Measurements from ENCODE around the gene FAM25A.

DNA sequence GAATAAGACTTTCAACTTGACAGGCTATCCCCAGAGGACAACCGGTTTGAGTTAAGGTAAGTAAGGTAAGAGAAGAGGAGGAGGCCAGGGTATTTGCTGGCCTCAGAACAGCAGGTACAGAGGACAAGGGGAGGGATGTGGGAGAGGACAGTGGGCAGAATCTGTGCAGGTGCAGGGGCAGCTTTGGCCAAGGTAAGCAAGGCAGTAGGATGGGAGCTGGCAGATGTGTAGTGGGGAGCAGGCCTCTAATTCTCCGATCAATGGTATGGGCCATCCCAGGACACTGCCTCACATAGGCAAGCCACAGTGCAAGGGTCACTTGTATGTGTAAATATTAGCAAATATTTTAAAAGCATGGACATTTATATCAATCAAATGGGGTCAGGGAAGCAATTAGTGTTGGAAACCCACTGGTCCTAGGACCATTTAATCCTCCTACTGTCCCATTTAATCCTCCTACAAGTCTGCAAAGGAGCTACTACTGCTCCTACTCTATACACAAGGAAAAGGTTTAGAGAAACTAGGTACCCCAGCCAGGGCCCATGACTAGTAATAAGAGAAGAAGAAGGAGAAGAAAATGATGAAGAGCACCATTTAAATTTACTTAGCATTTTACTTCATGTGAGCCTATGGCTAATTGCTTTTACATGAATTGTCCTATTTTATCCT lies 373.4 kb downstream of the GRID1 start:
- PRO-cap, result no peak

DNA sequence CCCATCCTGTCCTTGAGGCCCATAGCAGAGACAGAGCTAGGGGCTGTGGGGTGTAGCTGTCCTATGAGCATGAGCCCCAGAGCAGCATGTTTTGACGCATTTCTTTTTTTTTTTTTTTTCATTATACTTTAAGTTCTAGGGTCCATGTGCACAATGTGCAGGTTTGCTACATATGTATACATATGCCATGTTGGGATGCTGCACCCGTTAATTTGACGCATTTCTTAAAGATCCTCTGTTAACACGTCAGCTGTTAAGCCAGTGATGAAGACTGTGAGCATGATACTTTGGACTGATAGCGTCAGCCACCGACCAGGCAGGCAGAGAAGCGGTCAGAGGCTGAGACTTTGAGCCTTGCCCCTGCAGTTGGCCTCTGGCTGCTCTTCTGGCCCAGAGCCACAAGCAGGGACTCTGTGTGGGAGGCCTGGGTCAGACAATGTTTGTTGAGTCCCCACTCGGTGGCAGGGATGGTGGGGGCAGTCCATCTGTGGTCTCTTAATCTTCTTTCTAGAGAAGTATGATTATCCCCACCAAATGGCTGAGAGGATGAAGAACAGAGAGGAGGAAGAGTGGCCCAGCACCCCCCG lies 203.2 kb downstream of the GRID1 start:
- PRO-cap, result no peak

- PRO-cap, result unidirectional peak, plus-strand start at chr10:86262132
Observed at GRCh38 chr10:86261948-86262399, 104.6 kb downstream of the GRID1 start.

- PRO-cap, result no peak
Observed at GRCh38 chr10:86451107-86451734, 70.4 kb downstream of the WAPL start.

DNA sequence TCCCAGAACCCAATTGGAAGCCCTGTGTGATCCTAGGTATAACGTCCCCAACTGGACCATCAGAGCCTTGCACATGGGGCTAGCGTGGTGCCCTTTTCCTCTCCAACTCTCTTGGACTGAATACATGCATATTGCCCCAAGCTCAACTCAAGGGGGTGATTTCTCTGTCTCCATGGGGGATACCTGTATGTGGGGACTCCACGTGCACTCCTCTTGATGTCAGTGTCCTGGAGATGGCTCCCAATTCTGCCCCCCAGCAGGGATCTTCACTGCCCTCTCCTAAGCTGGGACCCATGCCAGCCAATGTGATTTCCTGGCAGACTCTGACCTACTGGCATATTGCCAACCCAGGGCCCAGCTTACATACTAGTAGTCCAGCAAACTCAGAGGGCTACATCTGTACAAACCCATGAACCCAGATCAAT lies 26.3 kb upstream of the BMPR1A start:
- PRO-cap, result no peak

- PRO-cap, result no peak
Observed at GRCh38 chr10:86735251-86736102, 20.9 kb upstream of the BMPR1A start.

DNA sequence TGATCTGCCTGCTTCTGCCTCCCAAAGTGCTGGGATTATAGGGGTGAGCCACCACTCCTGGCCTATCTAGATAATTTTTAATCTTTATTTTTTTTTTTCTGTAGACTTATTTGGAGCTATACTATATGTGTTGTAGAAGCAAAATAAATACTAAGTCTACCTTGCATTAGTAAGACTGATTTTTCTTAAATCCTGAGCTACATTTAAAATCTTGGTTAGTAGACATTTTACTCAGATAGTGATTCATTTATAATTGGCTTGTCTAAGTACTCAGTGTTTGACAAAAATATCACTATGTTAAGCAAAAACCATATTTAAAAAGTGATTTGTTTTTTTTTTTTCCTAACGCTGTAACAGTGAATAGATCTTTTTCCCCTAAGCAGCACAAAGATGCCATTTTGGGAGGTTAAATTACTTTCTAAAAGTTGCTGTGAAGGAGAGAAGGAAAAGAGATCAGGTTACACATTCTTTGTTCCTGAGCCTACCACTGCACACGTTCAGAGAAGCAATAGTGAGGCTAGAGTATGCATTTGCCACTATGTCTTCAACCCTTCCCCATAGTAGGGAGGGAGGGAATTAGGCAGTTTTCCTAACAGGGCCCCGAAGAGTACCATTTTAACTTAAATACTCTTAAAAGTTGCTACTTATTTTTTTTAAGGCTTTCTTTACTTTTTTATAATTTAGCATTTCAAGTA lies 38.8 kb downstream of the BMPR1A start:
- PRO-cap, result no peak

- PRO-cap, result no peak
Observed at GRCh38 chr10:86923187-86924089, 34.0 kb downstream of the MMRN2 start.

DNA sequence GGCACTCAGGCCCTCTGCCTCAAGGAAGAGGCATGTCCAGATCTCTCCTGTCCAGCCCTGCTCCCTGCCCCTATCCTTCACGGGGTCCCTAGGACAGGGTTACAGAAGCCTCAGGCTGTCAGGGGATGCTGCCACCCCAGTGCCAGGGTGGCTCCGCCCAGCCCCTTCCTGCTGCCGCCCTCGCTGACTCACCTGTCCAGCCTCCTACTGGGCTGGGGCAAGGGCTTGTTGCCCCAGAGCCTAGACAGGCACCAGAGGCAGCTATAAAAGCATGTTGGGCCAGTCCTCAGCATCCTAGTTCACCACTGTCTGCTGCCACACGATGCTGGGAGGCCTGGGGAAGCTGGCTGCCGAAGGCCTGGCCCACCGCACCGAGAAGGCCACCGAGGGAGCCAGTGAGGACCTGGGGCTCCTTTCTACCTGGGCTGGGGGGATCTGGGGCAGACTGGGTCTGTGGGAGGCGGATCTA lies at the start of gene FAM25A:
FAM25A (plus strand) TSS at position 292 of the 469 bp plus-strand sequence.
- PRO-cap, result no peak

DNA sequence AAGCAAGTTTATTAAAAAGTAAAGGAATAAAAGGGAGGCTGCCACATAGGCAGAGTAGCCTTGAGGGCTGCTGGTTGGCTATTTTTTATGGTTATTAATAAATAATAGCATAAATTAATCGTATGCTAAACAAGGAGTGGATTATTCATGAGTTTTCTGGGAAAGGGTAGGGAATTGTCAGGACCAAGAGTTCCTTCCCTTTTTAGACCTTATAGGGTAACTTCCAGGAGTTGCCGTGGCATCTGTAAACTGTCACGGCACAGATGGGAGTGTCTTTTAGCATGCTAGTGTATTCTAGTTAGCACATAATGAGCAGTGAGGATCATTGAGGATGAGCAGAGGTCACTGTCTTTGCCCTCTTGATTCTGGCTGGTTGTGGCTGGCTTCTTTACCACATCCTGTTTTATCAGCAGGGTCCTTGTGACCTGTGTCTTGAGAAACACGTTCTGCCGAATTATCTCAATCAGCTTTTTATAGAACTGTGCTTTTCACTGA lies 41.4 kb downstream of the MINPP1 start:
- PRO-cap, result no peak

DNA sequence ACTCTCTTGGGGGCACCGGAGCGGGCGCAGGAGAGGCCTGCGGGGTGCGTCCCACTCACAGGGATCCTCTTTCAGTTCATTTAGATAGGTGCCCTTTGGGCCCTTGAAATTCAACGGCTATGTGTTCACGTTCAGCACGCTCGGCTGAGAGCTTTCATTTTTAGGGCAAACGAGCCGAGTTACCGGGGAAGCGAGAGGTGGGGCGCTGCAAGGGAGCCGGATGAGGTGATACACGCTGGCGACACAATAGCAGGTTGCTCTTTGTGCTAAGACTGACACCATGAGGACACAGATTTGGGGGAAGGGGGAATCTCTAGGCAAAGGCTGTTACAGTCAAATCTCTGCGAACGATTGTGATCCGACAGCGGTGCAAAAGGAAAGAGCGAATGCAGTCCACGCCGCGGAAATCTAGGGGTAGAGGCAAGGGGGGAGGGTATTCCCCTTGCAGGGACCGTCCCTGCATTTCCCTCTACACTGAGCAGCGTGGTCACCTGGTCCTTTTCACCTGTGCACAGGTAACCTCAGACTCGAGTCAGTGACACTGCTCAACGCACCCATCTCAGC lies 652 bp downstream of the KLLN start:
- PRO-cap, result no peak

- PRO-cap, result no peak
Observed at GRCh38 chr10:87868975-87869436, 5.6 kb downstream of the PTEN start.

DNA sequence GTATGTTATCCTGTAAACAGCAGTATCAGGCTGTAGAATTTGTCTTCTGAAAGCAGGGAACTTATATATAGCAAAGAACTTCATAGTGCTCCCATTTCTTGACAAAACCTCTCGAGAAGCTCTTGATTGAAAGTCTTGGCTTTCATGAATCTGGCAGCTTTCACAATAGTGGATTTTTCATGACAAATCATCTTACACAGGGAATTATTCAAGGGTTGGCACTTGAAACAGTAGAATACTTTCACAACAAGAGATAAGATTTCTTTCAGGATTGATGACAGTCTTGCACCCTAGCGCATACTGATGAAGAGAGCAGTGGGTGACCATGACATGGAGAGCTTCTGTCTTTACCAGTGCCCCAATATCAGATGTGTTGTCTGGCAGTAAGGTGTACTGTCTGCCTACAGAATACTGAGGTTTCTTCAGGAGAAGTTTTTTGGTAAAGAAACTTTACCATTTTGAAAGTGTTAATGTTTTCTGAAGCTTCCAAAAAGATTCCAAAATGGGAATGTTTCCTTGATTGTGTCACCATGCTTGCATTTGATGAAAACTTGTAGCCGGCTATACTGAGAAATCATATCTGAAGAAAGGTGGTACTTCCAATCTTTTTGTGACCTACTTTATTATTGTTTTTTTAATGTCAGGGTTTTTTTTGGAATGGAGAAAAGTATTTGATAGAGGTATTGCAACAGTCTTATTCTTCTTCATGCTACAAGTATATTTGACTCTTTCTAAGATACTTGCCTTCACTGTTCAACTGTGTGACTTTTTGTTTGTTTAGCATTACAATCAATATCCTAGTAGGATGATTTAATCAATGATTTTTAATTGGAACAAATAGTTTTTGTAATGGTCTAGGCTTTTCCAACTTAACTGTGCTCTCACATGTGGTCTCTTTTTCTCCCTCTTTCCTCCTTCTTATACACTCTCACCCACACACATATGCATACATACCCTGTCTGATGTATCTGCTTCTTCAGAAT lies 72.6 kb downstream of the PTEN start:
- PRO-cap, result no peak

DNA sequence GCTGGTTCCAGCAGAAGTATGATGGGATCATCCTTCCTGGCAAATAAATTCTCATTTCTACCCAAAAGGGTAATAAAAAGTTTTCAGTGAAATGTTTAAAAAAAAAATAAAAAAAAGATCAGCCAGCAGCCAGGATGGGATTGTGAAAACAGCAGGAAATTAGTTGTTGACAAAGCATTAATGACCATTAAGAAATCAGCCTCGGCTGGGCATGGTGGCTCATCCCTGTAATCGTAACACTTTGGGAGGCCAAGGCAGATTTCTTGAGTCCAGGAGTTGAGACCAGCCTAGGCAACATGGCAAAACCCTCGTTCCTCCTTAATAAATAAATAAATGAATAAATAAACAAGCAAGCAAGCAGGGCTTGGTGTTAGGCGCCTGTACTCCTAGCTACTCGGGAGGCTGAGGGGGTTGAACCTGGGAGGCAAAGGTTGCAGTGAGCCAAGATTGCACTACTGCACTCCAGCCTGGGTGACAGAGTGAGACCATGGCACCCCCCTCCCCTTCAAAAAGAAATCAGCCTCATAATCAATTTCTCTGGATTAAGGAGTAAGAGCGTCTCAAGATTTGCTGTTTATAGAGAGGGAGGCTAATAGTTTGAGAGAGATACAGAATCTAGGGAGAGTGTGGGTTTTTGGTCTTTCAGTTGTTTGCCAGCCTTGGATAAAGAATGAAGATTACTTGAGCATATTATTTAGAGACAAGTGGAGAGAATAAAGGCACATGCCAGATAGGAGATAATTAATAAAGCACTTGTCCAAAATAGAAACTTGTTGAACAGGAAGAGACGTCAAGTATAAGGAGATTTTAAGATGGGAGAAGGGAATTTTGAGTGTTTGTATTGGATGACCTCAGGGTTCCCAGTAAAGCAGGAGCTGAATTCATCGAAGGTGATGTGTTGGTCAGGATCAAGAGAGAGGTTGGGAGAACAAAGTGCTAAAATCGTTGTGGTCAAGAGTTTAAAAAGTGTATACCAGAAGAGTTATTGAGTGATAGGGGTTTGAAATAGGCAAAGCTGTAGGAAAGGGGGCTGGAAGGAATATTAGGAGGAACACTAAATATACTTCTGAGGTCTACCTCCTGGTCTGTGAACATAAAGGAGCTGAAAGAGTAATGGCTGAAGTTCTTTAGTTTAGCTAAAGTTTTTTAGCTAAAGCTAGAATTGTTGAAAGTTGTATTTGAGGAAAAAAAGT lies 83.0 kb downstream of the PTEN start:
- PRO-cap, result no peak

- PRO-cap, result no peak
Observed at GRCh38 chr10:87966981-87967463, 103.6 kb downstream of the PTEN start.

- PRO-cap, result no peak
Observed at GRCh38 chr10:88069998-88070453, 206.6 kb downstream of the PTEN start.

- PRO-cap, result no peak
Observed at GRCh38 chr10:88152774-88153412, 289.5 kb downstream of the PTEN start.

GRCh38 chr10:88217189-88217388 lies 353.7 kb downstream of the PTEN start:
- PRO-cap, result no peak

DNA sequence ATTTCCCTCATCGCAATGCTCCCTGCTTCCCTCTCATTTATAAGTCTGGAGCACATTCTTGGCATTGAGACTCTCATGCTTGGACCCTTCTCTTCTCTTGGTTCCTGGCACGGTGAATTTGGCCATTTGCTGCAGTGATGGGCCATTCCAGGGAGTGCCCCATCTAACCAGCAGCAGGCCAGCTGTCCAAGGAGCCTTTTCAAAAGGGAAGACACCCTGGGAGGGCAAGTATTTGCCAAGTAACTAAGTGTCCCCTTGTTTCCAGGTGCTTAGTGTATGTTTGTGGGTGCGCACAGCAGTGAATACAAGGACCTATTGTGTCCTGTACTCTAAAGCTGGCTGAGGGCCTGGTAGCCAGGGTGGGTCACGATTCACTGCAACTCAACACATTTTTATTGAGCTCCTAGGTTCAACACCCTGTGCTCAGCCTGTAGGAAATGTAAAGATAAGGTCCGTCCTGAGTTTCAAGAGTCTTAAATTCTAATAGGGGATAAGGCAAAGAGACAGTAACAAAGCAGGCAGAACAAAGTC lies 348.8 kb downstream of the RNLS start:
- PRO-cap, result no peak

DNA sequence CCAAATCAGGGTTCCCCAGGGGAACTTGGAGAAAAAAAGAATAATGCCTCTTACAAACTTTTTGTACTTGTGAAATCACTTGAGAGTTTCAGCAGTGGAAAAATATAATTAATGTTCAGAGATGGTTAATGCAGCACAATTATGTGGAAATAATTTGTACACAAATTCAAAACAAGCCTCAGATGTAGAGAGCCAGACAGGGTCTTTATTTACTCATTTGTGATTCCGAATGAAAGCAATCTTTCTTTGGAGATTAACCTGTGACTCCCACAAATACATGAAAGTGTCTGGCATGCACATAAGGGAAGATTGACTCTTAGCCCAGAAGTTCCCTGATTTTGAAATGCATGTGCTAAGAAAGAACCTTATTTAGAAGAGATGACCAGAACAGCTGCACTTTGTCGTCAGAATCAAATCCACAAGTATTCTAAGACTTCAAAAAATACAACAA lies 45.1 kb downstream of the RNLS start:
- PRO-cap, result no peak